Foreskin fibroblast (primary cell): ENCODE data around the gene CCL26.

- RRBS, result no CpG with 5 or more reads among the region's 12 CpGs
These were observed 7.6 kb upstream of the GTF2I start for GRCh38 chr7:74649816-74650436.

GRCh38 chr7:74658767-74659058 is 1.2 kb downstream of the GTF2I start:
- RRBS, result 0% methylated on average over 1 of the region's 12 CpGs

GRCh38 chr7:75418828-75419896 is 23.7 kb downstream of the TRIM73 start:
- RRBS, result no CpG with 5 or more reads among the region's 36 CpGs

DNA sequence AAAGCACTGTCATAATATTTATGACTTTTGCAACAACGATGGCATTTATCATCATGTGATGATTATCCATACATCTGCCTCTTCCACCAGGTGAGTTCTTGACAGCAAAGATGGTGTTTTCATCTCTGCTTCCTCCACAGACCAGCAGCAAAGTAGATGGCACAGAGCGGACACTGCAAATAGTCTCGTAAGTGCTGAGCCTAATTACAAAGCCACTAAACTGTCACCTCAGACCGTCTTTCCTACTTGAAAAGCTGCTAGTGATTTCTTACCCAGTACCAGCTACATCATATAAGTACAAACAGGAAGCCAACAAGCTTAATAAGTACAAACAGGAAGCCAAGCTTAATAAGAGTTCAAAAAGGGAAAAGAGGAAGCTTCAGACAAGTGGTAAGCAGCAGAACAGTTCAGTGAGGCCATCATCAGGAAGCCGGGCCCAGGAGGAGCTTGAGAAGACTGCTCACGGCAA is 32.1 kb downstream of the TRIM73 start:
- RRBS, result no CpG with 5 or more reads among the region's 6 CpGs

- RRBS, result no CpG with 5 or more reads among the region's 5 CpGs
These were observed 27.2 kb downstream of the HIP1 start for GRCh38 chr7:75711364-75712074.

DNA sequence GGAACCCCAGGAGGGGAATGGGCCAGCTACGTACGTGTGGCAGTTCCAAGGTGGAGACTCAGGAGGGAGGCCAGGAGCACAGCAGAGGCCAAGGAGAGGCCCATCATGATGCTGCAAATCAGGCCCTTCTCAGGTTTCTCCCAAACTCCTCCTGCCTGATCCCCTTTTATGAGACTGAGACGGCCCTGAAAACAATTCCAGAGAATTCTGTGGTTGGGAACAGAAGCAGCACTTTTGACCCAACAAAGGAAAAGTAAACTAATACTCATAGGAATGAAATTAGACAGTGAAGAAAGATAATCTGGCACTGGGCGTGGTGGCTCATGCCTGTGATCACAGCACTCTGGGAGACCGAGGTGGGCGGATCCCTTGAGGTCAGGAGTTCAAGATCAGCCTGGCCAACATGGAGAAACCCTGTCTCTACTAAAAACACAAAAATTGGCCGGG is at the start of gene CCL26:
Gene CCL26, minus strand, starts transcription at position 142 of the 447 bp plus-strand sequence.
- RRBS, result no CpG with 5 or more reads among the region's 7 CpGs

GRCh38 chr7:75817265-75817464 is 3.6 kb upstream of the CCL24 start:
- RRBS, result no CpG with 5 or more reads among the region's 2 CpGs

DNA sequence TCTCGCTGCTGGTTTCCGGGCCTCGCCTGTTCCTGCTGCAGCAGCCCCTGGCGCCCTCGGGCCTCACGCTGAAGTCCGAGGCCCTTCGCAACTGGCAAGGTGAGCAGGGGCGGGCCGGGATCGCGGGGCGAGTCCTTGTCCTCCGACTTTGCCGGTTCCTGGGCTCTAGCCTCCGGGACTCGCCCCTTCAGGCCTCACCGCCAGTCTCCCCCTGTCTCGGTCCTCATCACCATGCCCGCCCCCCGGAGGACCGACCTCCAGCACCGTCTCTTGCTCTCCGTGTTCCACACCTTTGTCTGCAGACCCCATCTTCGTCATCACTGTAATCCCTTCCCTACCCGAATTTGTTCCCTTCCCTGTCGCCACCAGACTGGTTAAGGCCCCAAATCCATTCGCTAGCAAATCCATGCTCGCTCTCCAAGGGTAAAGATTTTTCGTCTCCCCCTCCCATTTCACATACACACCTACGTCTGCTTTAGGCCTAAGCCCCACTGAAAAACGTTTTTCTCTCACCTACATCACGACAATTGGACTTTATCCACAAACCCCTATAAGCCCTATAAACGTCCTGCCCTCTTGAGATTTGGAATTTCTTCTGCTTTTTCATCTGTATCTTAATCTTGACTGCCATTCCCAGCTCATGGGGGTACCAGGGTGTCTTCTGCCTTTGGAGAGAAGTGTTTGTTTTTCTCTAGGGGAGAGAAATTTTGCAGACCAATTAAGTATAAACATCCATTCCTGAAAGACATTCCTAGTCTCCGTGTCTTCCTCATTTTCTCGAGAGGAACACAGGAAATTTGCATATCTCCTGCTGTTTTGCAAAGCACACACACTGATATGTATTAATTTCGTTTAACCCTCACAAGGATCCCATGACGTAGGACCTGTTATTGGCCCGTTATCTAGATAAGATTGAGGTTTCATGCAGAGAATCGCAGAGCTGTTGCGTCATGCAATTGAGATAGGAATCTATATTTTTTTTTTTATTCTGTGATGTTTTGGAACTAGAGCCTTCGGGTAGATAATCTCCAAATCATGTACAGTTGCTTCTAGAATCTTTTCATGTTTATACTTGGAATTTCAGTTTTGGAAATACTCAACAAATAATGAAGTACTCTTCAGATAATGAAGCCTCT is 696 bp downstream of the RHBDD2 start:
- RRBS, result 3% methylated on average over 17 of the region's 42 CpGs

GRCh38 chr7:75887831-75889096 is 9.4 kb downstream of the RHBDD2 start:
- RRBS, result 93% methylated on average over 3 of the region's 34 CpGs

GRCh38 chr7:75889554-75890381 is 10.9 kb downstream of the RHBDD2 start:
- RRBS, result no CpG with 5 or more reads among the region's 22 CpGs

DNA sequence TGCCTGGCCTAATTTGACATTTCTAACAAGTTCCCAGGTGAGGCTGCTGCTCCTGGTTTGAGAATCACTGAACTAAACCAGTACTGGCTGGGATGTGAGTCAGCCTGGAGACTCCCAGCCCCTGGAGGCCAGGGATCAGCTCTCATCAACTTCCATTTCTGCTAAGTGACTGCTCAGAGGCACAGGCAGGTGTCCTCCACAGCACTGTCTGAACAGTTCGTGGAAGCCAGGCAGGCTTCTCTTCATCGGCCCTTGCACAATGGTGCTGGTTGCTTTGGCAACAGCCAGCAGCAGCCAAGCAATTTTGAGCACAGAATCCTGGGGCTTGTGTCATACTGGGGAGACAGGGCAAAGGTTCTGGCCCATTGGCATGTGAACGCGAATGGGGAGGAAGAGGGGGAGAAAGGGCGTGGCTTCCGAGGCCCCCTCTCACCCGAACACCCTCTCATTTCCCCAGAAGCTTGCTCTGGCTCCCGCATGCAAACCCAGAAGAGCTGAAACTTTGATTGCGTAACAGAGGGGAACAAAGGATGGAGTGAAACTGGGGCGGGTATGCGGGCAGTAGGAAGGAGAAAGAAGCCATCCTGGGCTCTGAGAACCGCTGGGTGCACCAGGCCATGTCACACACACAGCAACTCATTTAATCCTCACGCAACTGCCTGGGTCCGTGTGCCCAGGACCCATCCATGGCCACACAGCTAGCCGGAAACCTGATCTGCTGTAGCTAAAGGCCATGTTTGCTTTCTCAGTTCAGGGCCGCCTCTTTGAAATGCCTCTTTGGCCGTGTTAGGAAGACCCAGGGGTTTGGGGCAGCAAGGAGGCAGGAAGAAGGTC is 8.9 kb upstream of the POR start:
- RRBS, result no CpG with 5 or more reads among the region's 17 CpGs

GRCh38 chr7:75907069-75907861 is 7.7 kb upstream of the POR start:
- RRBS, result no CpG with 5 or more reads among the region's 11 CpGs

- RRBS, result no CpG with 5 or more reads among the region's 3 CpGs
These were observed 29.0 kb downstream of the POR start for GRCh38 chr7:75943997-75944315.

- RRBS, result no CpG with 5 or more reads among the region's 13 CpGs
These were observed 31.5 kb downstream of the POR start for GRCh38 chr7:75946317-75947005.

- RRBS, result 4% methylated on average over 6 of the region's 92 CpGs
These were observed 35.0 kb upstream of the SRRM3 start for GRCh38 chr7:76166335-76167510.

- RRBS, result no CpG with 5 or more reads among the region's 2 CpGs
These were observed 13.5 kb downstream of the SRRM3 start for GRCh38 chr7:76215243-76215476.

- RRBS, result 5% methylated on average over 27 of the region's 63 CpGs
These were observed 42.5 kb upstream of the HSPB1 start for GRCh38 chr7:76259780-76260538.

GRCh38 chr7:76294241-76295149 is 8.0 kb upstream of the HSPB1 start:
- RRBS, result no CpG with 5 or more reads among the region's 23 CpGs

- RRBS, result 8% methylated on average over 1 of the region's 20 CpGs
These were observed 1.6 kb downstream of the HSPB1 start for GRCh38 chr7:76303890-76304624.

GRCh38 chr7:76397046-76398298 is 12.0 kb downstream of the SSC4D start:
- RRBS, result 6% methylated on average over 8 of the region's 54 CpGs